BJ (cell line): Measurements from ENCODE around the genes PRTG, RFX7 and ALDH1A2.

DNA sequence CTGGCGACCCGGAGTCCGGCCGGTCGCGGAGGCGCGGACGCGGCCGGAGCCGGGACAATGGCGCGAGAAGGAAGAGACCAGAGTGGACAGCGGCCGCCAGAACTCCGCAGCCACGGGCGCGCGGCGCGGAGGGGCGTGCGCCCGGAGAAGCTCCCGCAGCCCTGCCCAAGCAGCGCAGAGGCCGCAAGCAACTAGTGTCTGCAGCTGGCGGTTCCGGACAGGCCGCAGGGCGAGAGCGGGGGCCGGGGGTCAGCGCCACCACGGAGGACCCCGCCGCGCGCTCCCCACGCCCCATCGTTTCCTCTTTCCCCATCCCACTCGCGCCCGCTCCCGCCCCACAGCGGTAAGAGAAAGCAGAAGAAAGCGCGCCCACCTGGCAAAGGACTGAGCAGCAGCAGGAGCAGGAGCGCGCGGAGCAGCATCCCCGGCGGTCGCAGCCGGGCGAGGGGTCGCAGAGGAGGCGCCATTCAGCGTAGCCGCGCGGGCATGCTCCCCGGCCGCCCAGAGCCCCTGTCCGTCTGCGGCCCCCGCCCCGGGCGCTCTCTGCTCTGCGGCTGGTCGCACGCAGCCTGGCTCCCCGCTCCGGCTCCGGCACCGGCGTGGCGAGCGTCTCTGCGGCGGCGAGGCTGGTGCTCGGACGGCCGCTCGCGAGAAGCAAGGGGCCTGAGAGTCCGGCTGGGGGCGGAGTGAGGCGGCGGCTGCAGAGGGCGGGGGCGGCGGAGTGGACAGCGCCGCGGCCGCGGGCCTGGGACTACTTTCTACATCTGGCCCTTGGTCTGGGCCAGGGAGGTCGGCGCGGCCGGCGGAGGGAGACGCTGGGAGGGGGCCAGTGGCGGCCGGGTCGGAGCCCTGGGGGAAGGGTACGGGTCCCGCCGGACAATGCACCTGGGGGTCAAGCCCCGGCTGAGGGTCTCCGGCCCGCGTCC is at the start of gene PRTG:
PRTG (minus strand) TSS at position 688 of the 926 bp plus-strand sequence.
- CAGE, long polyA plus RNA, result no peak
- RRBS, result 1% methylated on average over 57 of the region's 117 CpGs

- CAGE, long polyA plus RNA, result start-site peak on the minus strand at chr15:55916935-55917162, 52 and 38 reads in 2 replicates
- RRBS, result no CpG with 5 or more reads among the region's 5 CpGs
Observed at GRCh38 chr15:55916971-55917535, 76.4 kb downstream of the NEDD4 start.

GRCh38 chr15:55969577-55970130 is 23.8 kb downstream of the NEDD4 start:
- CAGE, long polyA plus RNA, result no peak
- RRBS, result no CpG with 5 or more reads among the region's 5 CpGs

GRCh38 chr15:56139115-56139605 is 104.5 kb downstream of the RFX7 start:
- CAGE, long polyA plus RNA, result no peak
- RRBS, result no CpG with 5 or more reads among the region's 10 CpGs

DNA sequence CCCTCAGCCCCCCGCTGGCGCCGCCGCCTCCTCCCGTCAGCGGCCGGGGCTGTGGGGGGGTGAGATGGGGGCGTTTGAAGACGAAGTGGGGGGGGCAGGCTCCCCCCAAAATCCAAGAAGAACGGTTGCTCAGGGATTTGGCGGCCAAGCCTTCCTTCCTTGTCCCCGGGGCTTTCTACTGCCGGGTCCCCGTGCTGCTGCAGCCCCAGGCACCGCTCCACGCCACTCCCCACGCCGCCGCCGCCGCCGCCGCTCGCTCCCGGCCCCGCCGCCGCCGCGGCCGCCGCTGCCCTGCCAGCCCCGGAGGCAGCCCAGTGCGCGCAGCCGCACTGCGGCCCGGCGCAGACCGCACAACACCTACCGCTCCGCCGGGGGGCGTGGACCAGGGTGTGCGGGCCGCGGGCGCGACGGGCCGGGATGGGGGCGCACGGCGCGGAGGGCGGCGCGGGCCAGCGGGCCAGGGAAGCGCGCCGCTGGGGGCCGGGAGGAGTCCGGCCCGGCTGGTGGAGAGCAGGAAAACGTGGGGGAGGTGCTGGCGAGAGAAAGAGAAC is at the start of gene RFX7:
RFX7 (minus strand) TSS at position 326 of the 551 bp plus-strand sequence.
- CAGE, long polyA plus RNA, result no peak
- RRBS, result 1% methylated on average over 53 of the region's 67 CpGs

DNA sequence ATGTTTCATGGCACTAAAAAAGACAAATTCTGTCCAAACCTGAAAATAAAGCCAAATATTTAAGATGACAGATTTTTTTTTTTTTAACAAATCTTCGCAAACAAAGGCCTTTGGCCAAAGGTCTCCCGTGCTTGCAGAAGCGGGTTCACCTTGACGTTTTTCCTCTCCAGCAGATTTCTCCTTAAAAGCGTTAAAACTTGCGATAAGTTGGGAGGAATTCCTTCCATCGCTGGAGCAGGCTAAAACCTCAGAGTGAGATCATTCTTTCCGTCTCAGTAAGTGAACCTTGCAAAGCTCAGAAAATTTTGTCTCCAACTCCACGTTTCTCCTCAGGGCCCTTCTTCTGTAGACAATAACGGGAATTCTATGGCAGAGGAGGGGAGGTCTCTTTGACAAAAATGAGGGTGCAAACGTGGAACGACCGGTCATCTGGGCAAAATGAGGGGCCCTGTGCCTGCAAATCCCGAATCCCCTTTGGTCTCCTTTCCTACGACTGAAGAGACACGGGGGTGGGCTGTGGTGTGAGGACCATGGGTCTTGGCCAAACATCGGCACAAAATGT is 696 bp downstream of the ZNF280D start:
- CAGE, long polyA plus RNA, result no peak
- RRBS, result no CpG with 5 or more reads among the region's 17 CpGs

- CAGE, long polyA plus RNA, result no peak
- RRBS, result no CpG with 5 or more reads among the region's 2 CpGs
Observed at GRCh38 chr15:56933001-56933888, 14.8 kb downstream of the TCF12 start.

- CAGE, long polyA plus RNA, result no peak
- RRBS, result no CpG with 5 or more reads among the region's 2 CpGs
Observed at GRCh38 chr15:57108822-57109491, 190.5 kb downstream of the TCF12 start.

- CAGE, long polyA plus RNA, result start-site peak on the plus strand at chr15:57219417-57219458, 1,797 and 1,522 reads in 2 replicates
- RRBS, result no CpG with 5 or more reads among the region's 1 CpG
Observed at GRCh38 chr15:57219194-57219585, 157.1 kb upstream of the CGNL1 start.

DNA sequence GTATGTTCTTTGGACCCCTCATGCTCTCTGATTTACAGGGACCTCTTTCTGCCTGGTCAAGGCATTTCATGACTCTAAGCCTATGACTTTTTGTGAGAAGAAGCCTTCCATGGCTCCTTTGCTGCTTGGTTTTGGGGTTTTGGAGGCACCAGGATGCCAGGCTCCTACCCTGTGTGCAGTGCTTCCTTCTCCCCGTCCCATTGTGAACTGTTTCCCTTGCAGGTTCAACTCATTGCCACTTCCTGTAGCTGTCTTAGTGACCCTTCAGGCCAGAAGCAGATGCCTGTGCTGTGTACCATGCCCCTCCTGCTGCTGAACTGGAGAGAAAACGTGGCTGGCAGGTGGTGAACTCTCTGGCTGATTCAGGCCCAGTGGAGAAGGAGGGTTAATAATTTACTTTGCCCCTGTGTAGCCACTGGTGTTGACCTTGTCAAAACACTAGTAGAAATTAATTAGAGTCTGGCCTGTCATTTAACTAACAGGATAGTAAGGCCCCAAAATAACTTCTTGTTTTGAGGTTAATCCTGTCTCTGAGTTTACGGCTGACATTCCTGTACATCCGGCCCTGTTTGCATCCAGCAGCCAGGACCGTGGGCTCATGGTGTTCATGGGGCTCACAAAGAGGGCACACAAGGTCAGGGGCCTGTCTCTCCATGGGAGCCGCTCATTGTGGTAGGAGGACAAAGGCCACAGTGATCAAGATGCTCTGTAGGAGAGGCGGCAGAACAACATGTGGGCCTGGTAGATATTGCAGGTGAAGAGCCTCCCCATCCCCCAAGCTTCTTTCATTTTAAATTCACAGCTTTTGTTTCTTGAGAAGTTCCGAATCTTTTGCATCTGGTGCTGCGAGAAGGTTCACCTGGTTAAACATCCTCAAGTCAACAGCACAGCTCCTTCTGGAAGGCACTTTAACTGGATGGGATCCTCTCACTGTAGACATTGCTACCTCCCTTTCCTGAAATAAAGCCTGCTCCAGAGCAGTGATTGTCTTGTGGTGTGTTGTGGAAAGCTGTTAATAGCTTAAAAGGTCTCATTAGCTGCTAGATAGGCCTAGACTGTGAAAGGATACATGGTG is 101.6 kb downstream of the CGNL1 start:
- CAGE, long polyA plus RNA, result no peak
- RRBS, result no CpG with 5 or more reads among the region's 9 CpGs

GRCh38 chr15:57505833-57506593 is 85.7 kb upstream of the MYZAP start:
- CAGE, long polyA plus RNA, result no peak
- RRBS, result no CpG with 5 or more reads among the region's 11 CpGs

GRCh38 chr15:57562146-57562614 is 29.5 kb upstream of the MYZAP start:
- CAGE, long polyA plus RNA, result no peak
- RRBS, result no CpG with 5 or more reads among the region's 11 CpGs

GRCh38 chr15:57586951-57587583 is 4.6 kb upstream of the MYZAP start:
- CAGE, long polyA plus RNA, result no peak
- RRBS, result no CpG with 5 or more reads among the region's 5 CpGs

- CAGE, long polyA plus RNA, result no peak
- RRBS, result no CpG with 5 or more reads among the region's 4 CpGs
Observed at GRCh38 chr15:57647464-57648089, 55.9 kb downstream of the MYZAP start.

- CAGE, long polyA plus RNA, result no peak
- RRBS, result 7% methylated on average over 46 of the region's 108 CpGs
Observed at GRCh38 chr15:58065389-58066317, at the start of gene ALDH1A2. Gene ALDH1A2 (minus strand): TSS chr15:58065711.

DNA sequence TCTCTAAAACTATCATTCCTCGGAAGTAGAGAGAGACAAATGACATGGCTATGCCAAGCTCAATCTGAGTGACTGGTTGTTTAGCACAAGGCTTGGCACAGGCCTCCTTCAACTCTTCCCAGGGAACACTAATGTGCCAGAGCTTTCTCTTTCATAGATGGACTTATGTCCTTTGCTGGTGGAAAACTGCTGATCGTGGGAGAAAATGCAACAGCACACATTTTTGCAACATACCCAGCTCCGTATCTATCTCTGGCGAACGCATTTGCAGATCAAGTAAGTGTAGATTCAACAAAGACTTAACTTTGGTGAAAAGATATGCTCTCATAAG is 36.5 kb downstream of the AQP9 start:
- CAGE, long polyA plus RNA, result no peak
- RRBS, result no CpG with 5 or more reads among the region's 5 CpGs

DNA sequence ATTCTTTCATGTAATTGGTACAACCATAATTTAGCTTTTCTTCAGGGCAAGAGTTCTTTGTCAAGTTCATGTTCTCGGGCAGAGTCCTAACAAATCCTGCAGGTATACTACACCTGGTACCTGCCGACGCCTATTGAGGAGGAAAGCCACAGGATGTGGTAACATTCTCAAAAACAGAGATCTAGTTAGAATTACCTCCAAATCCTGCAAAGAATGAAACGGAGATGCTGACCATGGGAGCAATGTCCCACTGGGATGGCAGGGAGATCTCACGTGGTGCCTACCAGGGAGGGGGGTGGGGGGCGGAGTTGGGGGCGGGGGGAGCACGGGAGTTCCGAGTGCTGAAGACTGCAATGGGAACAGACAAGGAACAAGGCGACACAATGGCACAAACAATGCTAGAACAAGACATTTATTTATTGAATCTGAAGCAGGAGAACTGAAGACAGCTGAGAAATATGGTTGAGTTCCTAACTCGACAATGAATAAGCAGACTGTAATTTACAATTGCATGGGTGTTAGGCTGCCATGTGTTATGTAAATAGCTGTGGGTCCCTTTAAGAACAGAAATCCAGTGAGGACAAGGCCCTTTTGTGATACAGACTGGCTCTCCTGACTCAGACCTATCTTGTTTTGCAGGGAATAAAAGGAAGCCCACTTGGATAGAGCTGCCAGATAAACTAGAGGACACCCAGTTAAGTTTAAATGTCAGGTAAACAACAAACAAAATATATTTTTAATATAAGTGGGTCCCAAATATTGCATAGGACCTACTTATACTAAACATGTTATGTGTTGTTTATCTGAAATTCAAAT is 91.1 kb downstream of the AQP9 start:
- CAGE, long polyA plus RNA, result no peak
- RRBS, result no CpG with 5 or more reads among the region's 11 CpGs

GRCh38 chr15:58241829-58242401 is 103.7 kb downstream of the AQP9 start:
- CAGE, long polyA plus RNA, result no peak
- RRBS, result no CpG with 5 or more reads among the region's 10 CpGs

DNA sequence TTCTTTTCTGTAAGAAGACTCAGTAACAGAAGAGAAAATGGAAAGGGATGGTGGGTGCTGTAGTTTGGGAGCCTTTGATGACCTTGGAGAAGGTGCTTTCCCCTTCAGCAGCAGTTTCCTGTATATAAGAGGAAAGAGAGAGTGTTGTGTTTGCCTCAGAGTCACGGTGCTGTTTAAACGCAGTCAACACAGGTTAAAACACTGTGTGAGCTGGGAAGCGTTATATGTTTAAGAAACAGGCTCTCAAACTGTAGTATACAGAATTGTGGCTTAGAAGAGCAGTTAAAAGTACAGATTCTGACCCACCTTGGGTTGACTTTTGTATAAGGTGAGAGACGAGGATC is 111.8 kb downstream of the AQP9 start:
- CAGE, long polyA plus RNA, result no peak
- RRBS, result no CpG with 5 or more reads among the region's 4 CpGs

DNA sequence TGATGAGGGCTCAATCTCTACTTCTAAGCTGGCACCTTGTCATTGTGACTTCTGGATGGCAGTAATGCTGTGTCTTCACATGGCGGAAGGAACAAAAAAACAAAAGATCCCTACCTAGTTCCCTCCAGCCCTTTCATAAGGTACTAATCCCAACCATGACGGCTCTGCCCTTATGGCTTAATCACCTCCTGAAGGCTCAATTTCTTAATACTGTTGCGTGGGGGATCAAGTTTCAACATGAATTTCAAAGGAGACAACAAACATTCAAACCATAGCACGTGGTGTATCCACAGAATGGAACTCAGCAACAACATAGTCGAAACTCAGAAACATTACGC is 120.7 kb downstream of the AQP9 start:
- CAGE, long polyA plus RNA, result no peak
- RRBS, result no CpG with 5 or more reads among the region's 6 CpGs